AG08470 (cell line): ENCODE results near the gene ALDH1L2.

GRCh38 chr12:101891308-101892079 is 14.1 kb downstream of the DRAM1 start:
- RRBS = no CpG with 5 or more reads among the region's 3 CpGs

DNA sequence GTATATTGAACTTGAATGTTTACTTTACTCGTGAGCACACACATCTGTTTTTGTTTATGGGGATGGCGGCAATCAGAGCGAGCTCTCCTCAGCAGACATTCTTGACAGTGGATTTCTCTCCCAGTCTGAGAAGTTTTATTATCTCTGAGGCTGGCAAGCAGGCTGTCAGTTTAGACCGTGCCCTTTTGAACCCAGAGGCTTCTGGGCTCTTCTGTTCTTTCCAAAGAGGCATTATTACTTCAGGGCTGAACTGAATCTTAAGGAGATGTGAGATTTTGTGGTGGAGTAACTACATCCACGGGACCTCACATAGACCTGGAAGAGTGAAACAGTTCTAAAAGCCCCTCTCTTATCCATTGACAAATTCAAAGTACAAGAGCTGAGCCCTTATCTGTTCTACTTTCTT is 68.2 kb downstream of the DRAM1 start:
- RRBS = no CpG with 5 or more reads among the region's 5 CpGs

GRCh38 chr12:102313092-102313590 is 115.5 kb upstream of the PMCH start:
- RRBS = no CpG with 5 or more reads among the region's 22 CpGs

DNA sequence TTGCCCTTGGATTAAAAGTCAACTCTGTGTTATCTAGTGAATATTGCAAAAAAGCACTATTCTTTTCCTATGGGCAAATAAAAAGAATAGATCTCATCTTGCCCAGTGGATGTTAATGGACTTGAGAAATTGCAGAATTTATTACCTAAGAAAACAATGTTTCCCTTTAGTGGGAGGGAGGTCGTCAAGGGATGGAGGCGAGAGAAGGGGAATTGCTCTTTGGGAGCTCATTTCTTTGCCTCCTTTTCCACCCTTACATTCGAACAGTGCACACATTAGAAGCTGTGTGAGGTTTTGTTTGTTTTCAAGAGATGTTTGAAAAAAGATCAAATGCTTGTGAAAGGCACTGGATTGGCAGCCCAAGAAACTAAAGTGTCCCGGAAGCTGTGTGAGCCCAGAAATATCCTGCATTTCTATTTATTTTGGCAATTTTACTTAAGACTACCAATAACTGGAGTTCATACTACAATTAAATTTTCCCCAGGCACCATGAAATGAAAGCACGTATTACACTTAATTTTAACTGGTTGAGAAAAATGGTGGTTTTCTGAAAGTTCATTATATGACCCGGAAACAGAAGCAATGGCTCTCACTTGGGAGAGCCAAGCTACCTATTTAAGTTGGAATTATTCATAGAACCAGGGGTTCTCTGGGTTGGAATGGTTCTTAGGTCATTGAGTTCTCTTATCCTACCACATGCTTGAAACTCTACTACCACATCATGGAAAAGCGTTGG is 66.9 kb downstream of the IGF1 start:
- RRBS = no CpG with 5 or more reads among the region's 7 CpGs

DNA sequence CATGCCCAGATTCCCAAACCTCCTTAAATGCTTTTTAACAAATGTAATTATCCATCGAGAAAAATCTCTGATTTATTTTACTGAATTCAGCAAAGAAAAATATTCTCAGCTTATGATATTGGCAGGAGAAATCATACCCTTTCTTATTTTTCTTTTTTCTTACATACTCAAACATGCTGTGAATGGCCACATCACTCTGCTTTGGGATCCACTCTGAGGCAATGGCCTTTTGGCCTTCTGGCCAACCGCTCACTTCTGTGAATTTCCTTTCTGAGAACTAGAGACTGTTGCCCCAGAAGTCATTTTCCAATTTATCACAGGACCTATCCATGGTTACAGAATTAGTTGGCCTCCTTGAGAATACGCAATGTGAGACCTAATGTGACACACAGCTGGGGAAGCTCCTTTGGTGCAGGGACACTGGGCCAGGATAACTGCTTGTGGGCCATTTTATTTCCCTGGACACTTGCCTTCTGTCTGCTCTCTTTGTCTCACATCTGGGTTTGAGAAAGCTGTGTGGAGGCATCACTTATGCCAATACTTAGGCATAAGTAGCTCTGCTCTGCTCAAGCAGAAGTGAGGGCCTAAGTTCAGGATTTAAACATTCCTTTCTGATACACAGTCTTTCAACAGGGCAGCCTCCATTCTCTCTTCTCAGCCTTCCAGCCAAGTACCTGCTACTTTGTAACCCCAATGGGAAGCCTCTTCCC is 50.6 kb downstream of the IGF1 start:
- RRBS = no CpG with 5 or more reads among the region's 3 CpGs

DNA sequence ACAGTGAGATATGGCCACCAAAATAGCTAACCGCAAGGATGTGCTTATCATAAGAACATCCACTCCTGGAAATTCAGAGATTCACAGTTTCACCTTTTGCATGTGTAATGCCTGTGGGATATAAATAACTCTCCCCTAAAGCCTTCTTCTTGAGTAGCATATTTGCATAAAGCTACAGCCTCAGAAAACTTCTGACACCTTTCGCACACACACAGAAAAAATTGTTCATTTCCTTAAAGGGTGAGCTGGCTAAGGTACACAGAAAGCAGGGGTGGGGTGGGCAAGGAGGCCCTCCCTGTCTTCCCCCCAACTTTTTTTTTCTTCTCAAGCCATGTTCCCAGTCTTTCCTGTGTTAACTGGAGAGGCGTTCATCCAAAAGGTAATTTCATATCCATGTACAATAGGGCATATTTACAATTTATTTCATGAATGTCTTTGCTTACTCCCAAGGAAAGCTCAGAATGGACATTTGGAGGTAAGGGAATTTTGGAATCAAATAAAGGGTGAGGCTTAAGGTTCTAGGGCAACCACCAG is 3.2 kb upstream of the IGF1 start:
- RRBS = no CpG with 5 or more reads among the region's 3 CpGs

DNA sequence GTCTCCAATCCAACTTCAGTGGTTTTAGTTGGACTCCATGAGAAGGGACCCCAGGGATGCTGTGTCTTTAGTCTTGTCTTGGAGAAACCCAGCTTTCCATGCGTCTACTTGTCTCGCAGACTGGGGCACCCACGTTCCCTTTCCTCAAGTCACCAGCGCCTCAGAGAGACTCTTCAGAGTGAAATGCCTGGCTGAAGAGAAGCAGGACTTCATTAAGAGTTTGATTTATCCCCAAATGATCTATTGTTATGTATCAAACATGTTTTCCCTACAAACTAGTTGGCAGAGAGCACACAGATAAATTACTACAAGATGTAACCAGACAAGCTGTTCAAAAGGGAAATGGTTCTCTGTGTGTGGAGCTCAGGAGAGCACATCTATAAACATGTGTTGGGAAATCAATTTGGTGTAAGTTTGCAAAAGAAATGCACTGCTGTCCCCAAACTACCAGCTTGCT is 159.3 kb downstream of the PAH start:
- RRBS = no CpG with 5 or more reads among the region's 4 CpGs

DNA sequence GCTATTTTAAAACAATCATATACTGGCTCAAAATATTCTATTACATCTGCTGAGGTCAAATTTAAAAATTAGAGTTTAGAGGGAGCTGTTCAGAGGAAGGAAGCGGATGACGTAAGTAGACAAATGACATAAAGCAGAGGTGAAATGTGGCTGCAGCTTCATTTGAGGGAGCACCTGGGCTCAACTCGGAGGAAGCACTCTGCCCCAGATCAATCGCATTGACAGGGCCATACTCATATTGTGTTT is 226.7 kb downstream of the C12orf42 start:
- RRBS = no CpG with 5 or more reads among the region's 4 CpGs

DNA sequence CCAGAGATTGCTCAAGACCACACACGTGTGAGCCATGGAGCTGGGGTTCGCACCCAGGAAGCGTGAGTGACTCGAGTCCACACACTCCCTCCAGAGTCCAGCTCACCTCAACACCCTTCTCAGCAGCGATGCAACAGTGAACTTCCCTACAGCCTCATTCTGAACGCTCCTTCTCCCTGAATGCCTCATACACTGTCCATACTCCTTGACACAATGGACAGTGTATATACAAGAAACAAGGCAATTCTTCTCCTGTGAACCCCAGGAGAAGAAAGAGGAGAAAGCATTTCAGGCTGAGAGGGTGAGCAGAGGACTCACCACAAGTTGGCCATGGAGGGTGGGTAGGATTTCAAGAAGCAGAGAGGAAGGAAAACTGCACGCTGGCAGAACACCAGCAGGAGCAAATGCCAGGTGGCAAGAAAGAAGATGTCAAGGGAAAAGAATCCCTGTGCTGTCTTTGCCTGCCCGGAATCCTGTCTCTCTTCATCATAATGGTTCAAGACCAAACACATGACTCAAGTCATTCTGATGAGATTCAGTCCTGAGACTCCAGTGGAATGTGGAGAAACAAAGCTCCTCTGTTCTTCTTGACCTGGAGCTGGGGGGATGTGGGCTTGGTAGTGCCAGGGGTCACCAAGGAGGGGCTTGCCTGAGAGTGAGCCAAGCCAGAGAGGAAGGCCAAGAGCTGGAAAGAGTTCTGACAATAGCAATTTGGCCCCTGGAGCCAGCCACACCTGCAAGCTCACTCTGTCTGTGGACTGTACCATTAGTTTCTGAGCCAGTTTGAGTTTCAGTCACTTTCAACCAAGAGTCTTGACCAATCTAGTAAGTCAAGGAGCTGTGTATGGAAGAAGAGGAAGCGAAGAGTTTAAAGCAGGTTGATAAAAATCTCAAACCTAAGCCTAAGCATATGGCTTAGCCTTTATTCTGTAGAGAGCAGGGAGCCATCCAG is 38.8 kb downstream of the NT5DC3 start:
- RRBS = no CpG with 5 or more reads among the region's 9 CpGs

DNA sequence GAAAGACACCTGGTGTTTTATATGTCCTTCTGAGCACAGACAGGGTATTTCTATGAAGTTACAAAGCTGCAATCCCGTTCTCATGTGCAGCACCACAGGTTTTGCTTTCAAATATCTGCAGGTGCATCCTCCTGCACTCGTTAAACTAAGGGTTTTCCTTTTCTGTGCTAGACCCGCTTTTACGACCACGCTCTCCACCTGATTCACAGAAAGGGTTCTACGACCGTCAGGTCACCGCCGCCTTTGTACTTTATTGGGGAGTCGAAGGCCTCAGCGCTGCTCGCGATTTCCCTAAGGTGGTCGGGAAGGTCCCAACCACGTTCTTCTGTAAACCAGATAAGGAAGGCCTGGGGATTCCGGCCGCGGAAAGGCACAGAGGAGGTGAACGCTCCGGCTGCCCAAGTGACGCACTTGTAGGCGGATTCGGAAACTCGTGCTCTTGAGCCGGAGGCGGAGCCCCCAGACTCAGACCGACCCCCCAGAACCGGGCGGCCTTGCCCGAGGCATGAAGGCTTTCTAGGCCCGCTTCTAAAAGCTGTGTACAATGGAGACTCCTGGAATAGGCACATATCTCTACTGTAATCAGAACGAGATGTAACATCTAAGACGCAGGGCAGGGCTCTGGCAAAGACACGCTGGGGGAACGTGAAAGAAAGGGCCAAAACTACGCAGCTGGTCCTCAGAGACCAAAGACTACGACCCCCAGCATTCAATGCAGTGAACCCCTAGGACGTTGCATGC is 974 bp upstream of the HSP90B1 start:
- RRBS = 3% methylated on average over 6 of the region's 38 CpGs

GRCh38 chr12:104219267-104219799 is 3.8 kb downstream of the TXNRD1 start:
- RRBS = no CpG with 5 or more reads among the region's 3 CpGs

GRCh38 chr12:104342503-104343081 is 39.1 kb downstream of the EID3 start:
- RRBS = no CpG with 5 or more reads among the region's 8 CpGs

DNA sequence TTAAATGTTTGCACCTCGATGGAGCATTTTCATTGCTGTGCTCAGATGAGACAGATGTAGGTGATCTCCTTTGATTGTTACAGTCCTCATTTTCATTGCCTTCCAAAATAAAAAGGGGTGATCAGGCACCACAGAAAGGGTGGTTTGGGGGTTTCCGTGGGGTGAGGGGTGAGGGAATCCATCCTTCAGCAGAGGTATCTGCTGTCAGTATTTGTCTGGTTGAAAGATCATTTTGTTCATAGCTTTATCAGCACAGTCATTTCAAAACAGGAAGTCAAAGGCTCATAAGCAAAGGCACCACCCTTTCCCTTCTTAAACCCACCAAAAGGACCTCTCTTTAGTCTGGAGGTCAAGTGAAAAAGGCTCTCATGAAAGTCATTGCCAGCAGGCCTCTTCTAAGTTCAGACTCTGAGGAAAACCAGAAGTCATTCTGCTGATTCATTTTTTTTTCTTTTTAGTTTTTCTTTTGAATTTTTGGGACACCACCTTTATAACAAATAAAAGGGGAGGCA is 6.1 kb downstream of the CHST11 start:
- RRBS = no CpG with 5 or more reads among the region's 2 CpGs

- RRBS = no CpG with 5 or more reads among the region's 9 CpGs
Observed at GRCh38 chr12:104481097-104481464, 24.3 kb downstream of the CHST11 start.

DNA sequence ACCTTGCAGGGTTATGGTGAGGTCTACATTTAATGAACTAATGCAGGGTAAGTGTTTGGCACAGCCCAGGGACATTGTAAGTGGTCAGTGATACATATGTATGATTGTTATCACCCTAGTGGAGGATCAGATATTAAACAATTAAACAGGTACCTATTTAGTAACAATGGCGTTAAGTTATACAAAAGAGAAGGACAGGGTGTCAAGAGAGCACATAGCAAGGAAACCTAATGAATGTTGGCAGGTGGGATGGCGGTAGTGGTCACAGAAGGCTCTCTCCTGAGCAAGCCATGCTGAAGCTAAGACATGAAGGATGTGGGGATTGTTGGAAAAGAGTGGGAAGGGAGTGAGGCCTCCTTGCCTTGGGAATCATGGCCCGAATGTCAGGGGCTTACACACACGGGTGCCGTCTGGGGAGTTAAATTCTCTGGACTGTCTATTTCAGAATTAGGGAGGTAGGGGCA is 27.8 kb downstream of the CHST11 start:
- RRBS = no CpG with 5 or more reads among the region's 5 CpGs

DNA sequence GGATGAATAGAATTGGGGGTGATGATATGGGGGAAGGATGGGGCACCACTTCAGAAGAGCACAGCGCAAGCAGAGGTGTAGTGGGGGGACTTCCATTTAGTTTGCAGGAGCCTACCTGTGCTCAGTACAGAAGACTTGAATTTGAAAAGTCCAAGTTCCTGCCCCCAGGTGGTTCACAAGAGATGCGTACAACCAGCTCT is 175.4 kb downstream of the CHST11 start:
- RRBS = no CpG with 5 or more reads among the region's 2 CpGs

GRCh38 chr12:104672295-104673141 is 215.8 kb downstream of the CHST11 start:
- RRBS = no CpG with 5 or more reads among the region's 10 CpGs

DNA sequence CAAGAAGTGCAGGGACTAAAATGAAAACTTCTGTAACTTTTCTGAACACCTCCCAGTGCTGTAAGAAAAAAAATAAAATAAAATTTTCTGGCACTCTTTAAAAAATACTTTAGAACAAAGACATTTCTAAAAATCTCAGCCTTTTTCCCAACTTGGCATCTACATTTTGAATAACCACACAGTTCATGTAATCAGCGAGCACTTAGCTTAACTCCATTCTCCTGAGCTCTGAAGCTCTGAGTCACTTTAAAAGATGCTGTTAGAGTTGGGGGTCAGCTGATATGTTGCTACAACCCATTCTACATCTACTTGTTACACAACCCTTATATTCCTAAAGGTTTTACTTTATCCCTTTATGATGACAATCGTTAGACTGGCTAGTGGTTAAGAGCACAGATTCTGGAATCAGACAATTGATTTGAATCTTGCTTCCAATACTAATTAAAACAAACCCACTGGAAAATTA is 48.4 kb downstream of the SLC41A2 start:
- RRBS = no CpG with 5 or more reads among the region's 2 CpGs

GRCh38 chr12:105025023-105025369 is 38.9 kb downstream of the NOPCHAP1 start:
- RRBS = no CpG with 5 or more reads among the region's 2 CpGs

DNA sequence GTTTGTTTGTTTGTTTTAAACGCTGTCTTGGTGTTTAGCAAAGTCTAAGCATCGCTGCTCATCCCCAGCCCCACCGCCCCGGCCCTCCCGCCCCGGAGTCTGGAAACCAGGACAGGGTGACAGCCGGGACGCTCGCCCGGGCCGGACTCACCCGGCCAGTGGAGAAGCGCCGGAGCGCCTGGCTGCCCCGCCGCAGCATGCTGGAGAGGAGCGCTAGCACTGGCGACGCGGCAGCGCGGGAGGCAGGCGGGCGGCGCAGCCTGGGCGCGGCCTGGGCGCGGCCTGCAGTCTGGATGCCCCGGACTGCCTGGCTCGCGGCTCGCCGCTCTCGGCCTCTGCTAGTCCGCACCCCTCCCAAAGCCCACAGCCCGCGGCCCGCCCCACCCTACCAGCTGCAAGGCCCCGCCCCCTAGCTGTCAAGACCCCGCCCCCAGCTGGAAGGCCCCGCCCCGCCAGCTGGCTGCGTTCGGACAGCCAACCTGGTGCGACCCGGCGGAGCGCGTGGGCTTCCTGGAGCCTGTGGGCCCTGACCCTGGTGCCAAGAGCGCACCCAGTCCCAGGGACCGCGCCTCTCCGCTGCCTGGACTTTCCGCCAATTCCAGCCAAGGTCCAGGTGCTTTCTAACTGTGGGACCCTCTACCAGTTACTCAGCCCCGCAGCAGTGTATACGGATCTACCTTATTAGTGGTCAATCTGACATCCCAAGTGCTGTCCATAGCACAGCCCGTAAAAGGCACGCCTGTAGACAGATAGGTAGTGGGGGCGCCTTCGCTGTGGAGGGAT is at the start of gene ALDH1L2:
Gene ALDH1L2 (minus strand): TSS at position 221 of the 783 bp plus-strand sequence.
- RRBS = 0% methylated on average over 8 of the region's 62 CpGs